Ovary (tissue), 7 donors: ENCODE measurements around the genes SLC17A6, ANO3, SLC5A12, BDNF and METTL15.

DNA sequence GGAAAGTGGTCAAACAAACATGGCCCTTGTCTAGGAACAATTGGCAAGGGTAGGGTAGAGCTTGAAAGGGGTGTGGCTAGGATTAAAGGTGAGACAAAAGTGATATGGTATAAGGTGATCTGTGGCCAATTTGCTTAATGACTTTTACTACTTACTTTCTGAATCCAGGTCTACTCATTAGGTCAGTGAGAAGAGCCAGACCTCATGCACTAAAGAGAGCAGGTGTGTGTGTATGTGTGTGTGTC, 91.2 kb downstream of the NAV2 start:
- PRO-cap, 7 experiments = no peak in any of the 7 experiments
- RAMPAGE, long total RNA, 2 experiments = no peak in any of the 2 experiments

- PRO-cap, 7 experiments = no peak in any of the 7 experiments
- RAMPAGE, long total RNA, 2 experiments = no peak in any of the 2 experiments
Observed at GRCh38 chr11:19962645-19963420, 197.4 kb downstream of the DBX1 start.

GRCh38 chr11:20013352-20014232, 146.7 kb downstream of the DBX1 start:
- PRO-cap, 7 experiments = no peak in any of the 7 experiments
- RAMPAGE, long total RNA, 2 experiments = no peak in any of the 2 experiments

DNA sequence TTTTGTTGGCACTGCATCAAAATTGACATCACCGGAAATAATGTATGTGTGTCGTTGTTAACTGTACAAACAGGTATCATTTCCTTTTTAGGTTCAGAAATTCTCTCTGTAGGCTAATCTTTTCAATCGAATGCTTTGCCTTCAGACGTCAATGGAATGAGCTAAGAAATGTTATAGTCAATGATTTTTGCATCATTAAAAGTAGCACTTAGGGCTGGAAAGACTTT, 137.9 kb downstream of the DBX1 start:
- PRO-cap, 7 experiments = no peak in any of the 7 experiments
- RAMPAGE, long total RNA, 2 experiments = no peak in any of the 2 experiments

DNA sequence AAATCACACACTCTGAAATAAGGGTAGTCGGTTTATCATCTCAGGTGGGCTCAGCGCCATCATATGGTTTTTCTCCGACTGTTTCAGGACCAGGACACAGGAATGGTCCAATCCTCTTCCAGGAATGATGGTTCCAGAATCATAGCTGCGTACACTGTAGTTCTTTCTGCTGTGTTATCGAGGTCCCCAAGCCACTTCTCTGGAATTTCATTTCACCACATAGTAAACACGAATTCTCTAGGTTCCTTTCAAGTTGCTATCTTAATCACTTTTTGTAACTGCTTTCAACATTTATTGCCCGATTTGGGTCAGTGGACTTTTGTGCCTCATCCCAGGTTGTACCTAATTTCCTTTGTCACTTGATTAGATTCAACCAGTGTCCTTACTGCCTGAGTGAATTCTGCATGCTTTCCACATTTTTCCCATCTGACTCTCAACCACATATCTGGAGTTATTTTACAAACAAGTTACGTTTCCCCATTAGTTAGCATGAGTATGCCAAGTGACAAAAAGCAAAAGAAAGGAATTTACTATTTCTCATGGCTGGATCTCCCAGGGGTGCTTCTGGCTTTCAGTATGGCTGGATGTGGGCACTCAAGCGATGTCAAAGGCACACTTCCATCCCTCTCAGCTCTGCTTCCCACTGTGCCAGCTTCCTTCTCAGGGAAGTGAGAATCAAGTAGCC, 129.1 kb downstream of the DBX1 start:
- PRO-cap, 7 experiments = no peak in any of the 7 experiments
- RAMPAGE, long total RNA, 2 experiments = no peak in any of the 2 experiments

DNA sequence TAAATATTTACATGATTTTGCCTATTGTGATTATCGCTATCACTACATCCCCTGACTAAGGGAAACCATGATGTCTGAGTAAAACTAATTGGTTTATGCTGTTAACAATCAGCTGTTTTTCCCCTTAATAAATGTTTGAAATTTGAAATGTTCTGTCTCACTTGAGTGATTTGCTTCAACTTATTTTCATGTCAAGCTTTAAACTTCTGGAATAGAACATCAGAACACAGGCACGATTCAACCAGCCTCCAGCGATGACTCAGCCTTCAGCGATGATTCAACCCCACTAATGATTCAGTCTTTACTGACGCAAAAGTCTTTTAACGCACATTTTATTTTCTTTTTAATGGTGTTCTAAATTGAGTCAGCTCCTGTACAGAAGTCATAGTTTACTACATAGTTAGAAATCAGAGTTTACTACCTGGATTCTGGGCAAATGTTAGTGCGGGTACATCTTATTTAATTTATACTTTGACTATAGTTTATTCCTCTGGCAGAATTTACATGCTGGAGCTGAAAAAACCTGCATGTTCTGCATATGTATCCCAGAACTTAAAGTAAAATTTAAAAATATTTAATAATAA, 4.1 kb downstream of the HTATIP2 start:
- PRO-cap, 7 experiments = peak in 5 of 7 experiments; most common plus-strand start position 346 of the sequence (in 2); most common minus-strand start position 261 of the sequence (in 5)
- RAMPAGE, long total RNA, 2 experiments = no peak in any of the 2 experiments

DNA sequence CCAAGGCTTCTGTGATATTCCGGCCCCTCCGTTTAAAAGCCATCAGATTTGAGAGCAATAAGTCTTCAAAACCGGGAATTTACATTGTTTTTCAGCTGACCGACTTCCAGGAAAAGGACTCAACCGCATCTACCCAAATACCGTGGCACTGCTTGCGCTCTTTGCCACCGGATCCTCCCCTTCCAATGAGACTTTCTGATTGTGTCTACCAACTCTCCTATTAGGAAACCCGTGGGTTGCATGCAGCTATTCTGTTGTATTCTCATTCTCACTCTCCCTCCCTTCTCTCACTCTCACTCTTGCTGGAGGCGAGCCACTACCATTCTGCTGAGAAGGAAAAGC, at the start of gene SLC17A6:
Gene SLC17A6, plus strand, starts transcription at position 290 of the 342 bp plus-strand sequence.
- PRO-cap, 7 experiments = no peak in any of the 7 experiments
- RAMPAGE, long total RNA, 2 experiments = no peak in any of the 2 experiments

GRCh38 chr11:22677195-22677910, 10.9 kb downstream of the GAS2 start:
- PRO-cap, 7 experiments = no peak in any of the 7 experiments
- RAMPAGE, long total RNA, 2 experiments = no peak in any of the 2 experiments

DNA sequence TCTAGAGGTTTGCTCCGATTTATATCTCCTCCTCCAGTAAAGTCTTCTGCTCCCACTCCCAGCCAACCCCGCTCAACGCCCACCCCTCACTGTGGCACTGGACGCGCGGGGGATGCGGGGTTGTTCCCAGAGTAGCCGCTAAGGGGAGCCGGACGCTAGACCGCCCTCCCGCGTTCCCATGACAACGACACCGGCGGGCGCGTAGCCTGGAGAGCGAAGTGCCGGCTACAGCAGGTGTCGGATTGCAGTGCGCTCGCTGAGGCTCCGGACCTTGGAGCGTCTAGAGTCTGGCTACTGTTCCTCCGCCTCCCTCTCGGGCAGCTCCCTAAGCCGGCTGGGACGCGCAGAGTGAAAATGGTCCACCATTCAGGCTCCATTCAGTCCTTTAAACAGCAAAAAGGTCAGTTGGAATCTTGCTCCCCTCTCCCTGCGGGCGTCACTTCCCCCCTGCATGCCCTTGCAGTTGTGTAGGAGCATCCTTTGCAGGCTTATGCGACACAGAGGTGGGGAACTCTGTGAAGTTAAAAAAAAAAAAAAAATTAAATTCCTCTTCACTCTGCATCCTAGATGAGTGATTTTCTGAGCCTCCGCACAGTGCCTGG, at the start of gene ANO3:
Gene ANO3, plus strand, starts transcription at position 209 of the 602 bp plus-strand sequence.
- PRO-cap, 7 experiments = no peak in any of the 7 experiments
- RAMPAGE, long total RNA, 2 experiments = no peak in any of the 2 experiments

DNA sequence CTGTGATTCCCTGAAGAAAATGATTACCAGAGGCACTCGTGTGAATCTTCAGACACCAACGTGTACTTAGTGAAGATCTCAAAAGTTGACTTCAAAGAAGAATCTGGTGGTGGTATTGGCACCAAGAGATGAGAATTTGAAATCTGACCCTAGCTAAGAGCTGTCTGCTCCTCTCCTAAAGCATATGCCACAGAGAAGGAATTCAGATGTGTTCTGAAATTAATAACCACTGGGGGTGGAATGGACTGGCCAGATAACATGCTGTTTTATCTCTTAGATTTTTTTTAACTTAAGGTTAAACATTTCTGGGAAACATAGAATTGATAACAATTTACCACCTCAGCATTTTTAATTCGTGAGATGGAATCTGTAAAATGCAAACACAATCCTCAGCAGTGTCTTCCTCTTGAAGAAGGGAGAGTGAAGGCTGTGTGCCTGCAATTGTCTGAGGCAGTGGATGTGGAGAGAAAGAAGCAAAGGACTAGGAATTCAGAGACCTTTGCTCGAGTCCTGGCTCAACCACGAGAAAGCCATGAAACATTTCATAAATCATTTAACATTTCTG, at the start of gene SLC5A12:
Gene SLC5A12, minus strand, starts transcription at position 242 of the 565 bp plus-strand sequence.
- PRO-cap, 7 experiments = no peak in any of the 7 experiments
- RAMPAGE, long total RNA, 2 experiments = start-site peak on the minus strand in 1 of 2 experiments, centred at position 205 of the sequence, 5 reads per replicate

GRCh38 chr11:27245160-27245617, 117.8 kb downstream of the CCDC34 start:
- PRO-cap, 7 experiments = no peak in any of the 7 experiments
- RAMPAGE, long total RNA, 2 experiments = no peak in any of the 2 experiments

DNA sequence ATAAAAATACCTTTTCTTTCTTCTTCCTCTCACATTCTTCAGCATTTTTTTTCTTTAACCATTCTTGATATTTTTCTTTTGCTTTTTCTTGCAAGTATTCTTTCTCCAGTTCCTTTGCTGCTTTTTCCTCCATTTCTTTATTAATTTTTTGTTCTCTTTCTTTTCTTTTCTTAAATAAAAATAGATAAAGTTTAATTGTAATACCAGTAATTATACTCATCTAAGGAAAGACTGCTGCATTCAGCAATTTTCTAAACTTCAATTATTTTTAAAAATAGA, 21.7 kb downstream of the CCDC34 start:
- PRO-cap, 7 experiments = no peak in any of the 7 experiments
- RAMPAGE, long total RNA, 2 experiments = no peak in any of the 2 experiments

- PRO-cap, 7 experiments = no peak in any of the 7 experiments
- RAMPAGE, long total RNA, 2 experiments = no peak in any of the 2 experiments
Observed at GRCh38 chr11:27381080-27381516, 18.1 kb upstream of the CCDC34 start.

GRCh38 chr11:27470157-27470384, 2.5 kb downstream of the LGR4 start:
- PRO-cap, 7 experiments = no peak in any of the 7 experiments
- RAMPAGE, long total RNA, 2 experiments = no peak in any of the 2 experiments

DNA sequence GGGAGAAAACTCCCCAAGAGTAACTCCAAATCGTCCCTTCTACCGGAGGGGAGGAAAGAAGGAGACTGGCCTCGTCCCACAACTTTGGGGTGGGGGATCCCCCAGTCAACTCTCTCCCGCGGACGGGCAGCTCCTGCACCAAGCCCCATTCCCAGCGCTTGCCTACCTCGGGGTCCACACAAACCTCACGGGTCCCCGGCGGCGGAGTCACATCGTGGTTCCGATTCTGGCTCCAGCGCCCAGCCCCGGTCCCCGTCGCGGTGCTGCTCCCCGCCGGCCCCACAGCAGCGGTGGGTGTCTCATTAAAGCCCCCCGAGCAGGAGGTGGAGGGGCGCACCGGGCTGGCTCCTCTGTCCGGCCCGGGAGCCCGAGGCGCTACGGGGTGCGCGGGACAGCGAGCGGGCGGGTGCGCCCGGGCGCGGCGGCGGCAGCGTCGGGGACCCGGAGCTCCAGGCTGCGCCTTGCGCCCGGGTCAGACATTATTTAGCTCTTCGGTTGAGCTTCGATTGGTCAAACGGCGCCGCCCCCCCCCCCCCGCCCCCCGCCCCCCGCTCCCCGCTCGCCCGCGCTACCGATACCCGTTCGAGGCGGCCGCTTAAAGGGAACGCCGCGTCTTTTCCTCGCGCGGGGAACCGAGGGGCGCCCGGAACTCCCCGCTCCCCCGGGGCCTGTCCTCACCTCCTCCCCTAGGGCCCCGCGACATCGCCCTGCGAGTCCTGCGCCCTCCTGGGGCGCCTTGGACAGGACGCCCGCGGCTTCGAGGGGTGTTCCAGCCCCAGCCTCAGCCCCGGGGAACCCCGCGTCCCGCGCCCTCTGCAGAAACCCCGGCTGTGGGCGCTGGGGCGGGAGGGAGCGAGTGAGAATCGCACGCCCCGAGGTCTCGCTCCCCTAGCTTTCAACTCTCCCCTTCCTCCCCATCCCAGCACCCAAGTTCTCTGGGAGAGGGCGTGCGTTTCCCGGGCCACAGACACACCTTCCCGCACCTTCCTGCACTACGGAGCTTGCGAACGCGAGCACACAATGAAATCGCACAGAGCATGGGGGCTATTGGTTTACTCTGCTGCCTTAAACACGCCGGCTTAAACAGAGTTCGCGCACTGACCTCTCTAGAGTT, at the start of gene BDNF:
Gene BDNF, minus strand, starts transcription at position 458 of the 1,114 bp plus-strand sequence.
- PRO-cap, 7 experiments = peak in 6 of 7 experiments; most common minus-strand start position 458 of the sequence (in 6)
- RAMPAGE, long total RNA, 2 experiments = no peak in any of the 2 experiments

DNA sequence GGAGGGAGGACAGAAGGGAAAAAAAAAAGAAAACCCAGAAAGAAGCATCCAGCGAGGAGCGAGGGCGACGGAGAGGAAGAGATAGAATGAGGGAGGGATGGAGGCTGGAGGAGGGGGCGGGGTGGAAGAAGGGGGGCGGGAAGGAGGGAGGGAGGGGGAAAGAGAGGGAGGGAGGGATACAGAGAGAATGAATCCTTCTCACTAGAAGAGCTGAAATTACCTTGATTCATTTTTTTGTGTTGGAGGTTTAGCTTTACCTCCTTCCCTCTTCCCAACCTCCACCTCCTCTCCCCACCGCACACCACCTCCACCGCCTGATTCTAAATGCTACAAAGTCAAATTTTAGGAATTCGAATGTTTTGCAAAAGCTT, 19.4 kb upstream of the BDNF start:
- PRO-cap, 7 experiments = no peak in any of the 7 experiments
- RAMPAGE, long total RNA, 2 experiments = no peak in any of the 2 experiments

GRCh38 chr11:28108007-28108623, at the start of gene METTL15:
Gene METTL15 (plus strand): TSS chr11:28108388.
- PRO-cap, 7 experiments = peak in 7 of 7 experiments; most common plus-strand start chr11:28108392 (in 3); most common minus-strand start chr11:28108144 (in 3)
- RAMPAGE, long total RNA, 2 experiments = start-site peak on the plus strand in 2 of 2 experiments, at chr11:28108342-28108443 at its widest, 200 to 527 reads per replicate; start-site peak on the minus strand in 1 of 2 experiments, at chr11:28108136-28108313 at its widest, 6 to 8 reads per replicate

- PRO-cap, 7 experiments = peak in 1 of 7 experiments; most common minus-strand start chr11:28628582 (in 1)
- RAMPAGE, long total RNA, 2 experiments = no peak in any of the 2 experiments
Observed at GRCh38 chr11:28628323-28628764, 520.2 kb downstream of the METTL15 start.

GRCh38 chr11:29002640-29003207, 894.5 kb downstream of the METTL15 start:
- PRO-cap, 7 experiments = no peak in any of the 7 experiments
- RAMPAGE, long total RNA, 2 experiments = no peak in any of the 2 experiments

- PRO-cap, 7 experiments = no peak in any of the 7 experiments
- RAMPAGE, long total RNA, 2 experiments = no peak in any of the 2 experiments
Observed at GRCh38 chr11:30992197-30992880, 377.2 kb downstream of the DCDC1 start.